Adrenal gland (tissue), 7 donors: Measurements from ENCODE around the genes SPDYE9 and FKBP6.

GRCh38 chr7:70497396-70497931, 634.5 kb upstream of the GALNT17 start:
- PRO-cap, 3 experiments, result no peak in any of the 3 experiments
- RAMPAGE, long total RNA, 4 experiments, result no peak in any of the 4 experiments
- RRBS, result no CpG with 5 or more reads among the region's 6 CpGs

DNA sequence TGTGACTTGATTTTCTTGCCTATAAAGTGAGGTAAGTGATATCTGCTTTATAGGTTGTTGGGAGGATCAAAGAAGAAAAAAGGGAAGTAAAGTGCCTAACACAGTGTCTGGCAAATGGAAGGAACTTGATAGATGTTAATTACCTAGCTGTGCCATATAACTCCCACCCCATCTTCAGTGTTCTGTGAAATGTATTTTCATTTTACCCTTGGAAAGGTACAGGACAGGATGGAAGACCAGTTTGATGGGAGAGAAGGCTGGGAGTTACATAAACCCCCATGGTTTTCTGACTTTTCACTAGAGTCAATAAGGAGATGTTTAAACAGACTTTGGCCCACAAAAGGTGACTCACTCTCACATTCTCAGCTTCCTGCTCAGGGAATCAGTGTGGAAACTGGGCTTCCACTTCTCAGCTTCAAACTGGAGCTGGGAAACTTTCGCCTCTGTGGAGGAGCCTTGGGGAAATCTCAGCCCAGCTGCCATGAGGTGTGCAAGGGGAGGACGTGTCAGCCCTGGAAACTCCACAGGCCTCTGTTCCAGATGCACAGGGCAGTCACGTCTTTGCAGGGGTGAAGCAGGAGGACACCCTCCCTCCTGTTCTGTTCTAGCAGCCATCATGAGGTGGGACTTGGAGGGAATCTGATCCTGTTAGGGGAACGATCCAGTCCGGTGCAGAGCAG, 560.5 kb upstream of the GALNT17 start:
- PRO-cap, 3 experiments, result no peak in any of the 3 experiments
- RAMPAGE, long total RNA, 4 experiments, result no peak in any of the 4 experiments
- RRBS, result no CpG with 5 or more reads among the region's 5 CpGs

GRCh38 chr7:70630683-70631357, 501.1 kb upstream of the GALNT17 start:
- PRO-cap, 3 experiments, result no peak in any of the 3 experiments
- RAMPAGE, long total RNA, 4 experiments, result no peak in any of the 4 experiments
- RRBS, result no CpG with 5 or more reads among the region's 25 CpGs

GRCh38 chr7:71394379-71394641, 262.4 kb downstream of the GALNT17 start:
- PRO-cap, 3 experiments, result no peak in any of the 3 experiments
- RAMPAGE, long total RNA, 4 experiments, result no peak in any of the 4 experiments
- RRBS, result no CpG with 5 or more reads among the region's 1 CpG

DNA sequence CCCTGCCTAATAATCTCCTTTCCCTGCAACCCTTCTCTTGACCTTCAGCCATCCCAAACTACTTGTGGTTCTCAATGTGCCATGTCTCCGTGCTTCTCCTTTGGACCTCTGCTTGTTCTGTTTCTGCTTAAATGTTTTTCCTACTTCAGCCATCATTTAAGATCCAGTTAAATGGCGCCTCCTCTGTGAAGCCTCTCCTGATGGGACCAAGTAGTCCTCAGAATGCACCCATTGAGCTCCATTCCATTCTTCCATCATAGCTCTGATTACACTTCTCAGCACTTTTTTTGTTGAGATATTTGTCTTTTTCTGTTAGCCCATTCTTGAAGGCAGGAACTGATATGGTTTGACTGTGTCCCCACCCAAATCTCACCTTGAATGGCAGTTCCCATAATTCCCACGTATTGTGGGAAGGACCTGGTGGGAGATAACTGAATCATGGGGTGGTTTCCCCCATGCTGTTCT, 198.9 kb upstream of the CALN1 start:
- PRO-cap, 3 experiments, result no peak in any of the 3 experiments
- RAMPAGE, long total RNA, 4 experiments, result no peak in any of the 4 experiments
- RRBS, result no CpG with 5 or more reads among the region's 3 CpGs

- PRO-cap, 3 experiments, result peak in 3 of 3 experiments; most common plus-strand start chr7:72879357 (in 3); most common minus-strand start chr7:72879276 (in 2)
- RAMPAGE, long total RNA, 4 experiments, result no peak in any of the 4 experiments
- RRBS, result no CpG with 5 or more reads among the region's 40 CpGs
Observed at GRCh38 chr7:72878923-72879547, 45.9 kb upstream of the POM121 start.

DNA sequence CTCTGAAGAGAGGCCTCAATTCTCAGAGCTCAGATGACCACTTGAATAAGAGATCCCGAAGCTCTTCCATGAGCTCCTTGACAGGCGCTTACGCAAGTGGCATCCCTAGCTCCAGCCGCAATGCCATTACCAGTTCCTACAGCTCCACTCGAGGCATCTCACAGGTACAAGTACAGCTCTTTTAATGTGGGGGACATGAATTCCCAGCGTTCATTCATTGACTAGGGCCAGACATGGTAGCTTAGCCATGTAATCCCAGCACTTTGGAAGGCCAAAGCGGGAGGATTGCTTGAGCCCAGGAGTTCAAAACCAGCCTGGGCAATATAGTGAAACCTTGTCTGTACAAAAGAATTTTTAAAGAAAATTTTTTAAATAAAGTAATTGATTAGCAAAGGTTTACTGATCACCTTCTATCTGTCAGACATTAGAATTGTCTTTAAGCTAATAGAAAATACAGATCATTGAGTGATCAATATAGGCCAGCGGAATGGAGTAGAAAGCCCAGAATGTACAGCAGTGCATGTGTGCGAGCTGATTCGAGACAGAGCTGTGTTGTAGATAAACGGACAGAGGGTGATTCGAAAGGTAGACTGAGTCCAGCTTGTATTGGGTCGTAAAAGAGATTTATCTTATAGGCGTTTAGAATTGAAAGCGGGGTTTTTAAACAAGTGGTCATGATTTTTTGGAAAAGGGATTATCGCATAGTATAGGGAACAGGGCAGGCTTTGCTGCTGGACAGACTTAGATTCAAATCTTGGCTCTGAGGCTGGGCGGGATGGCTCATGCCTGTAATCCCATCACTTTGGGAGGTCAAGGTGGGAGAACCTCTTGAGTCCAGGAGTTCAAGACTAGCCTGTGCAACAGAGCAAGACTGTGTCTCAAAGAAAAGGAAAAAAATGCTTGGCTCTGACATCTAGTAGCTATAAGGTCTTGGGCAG, 5.3 kb downstream of the POM121 start:
- PRO-cap, 3 experiments, result no peak in any of the 3 experiments
- RAMPAGE, long total RNA, 4 experiments, result start-site peak on the plus strand in 1 of 4 experiments, centred at position 78 of the sequence, 23 reads per replicate
- RRBS, result no CpG with 5 or more reads among the region's 17 CpGs

DNA sequence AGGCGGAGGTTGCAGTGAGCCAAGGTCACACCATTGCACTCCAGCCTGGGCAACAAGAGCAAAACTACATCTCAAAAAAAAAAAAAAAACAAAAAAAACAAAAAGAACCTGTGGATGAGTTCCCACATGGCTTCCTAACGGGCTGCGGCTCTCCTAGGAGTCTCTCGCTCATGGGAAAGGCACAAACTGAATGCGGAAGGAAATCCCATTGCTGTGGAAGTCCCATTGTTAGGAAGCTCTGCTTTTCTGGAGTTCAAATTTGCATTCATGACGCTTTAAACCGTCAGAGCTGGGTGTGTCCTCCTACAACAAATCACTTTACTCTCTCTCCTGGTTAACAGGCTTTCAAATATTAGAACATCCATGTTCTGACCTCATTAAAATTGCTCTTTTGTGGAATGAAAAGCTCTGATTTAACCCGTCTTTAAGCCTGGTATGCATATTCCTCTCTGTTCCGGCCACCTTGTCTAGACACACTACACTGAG, at the start of gene SPDYE9:
SPDYE9 (minus strand) TSS at position 230 of the 486 bp plus-strand sequence.
- PRO-cap, 3 experiments, result no peak in any of the 3 experiments
- RAMPAGE, long total RNA, 4 experiments, result no peak in any of the 4 experiments
- RRBS, result no CpG with 5 or more reads among the region's 9 CpGs

DNA sequence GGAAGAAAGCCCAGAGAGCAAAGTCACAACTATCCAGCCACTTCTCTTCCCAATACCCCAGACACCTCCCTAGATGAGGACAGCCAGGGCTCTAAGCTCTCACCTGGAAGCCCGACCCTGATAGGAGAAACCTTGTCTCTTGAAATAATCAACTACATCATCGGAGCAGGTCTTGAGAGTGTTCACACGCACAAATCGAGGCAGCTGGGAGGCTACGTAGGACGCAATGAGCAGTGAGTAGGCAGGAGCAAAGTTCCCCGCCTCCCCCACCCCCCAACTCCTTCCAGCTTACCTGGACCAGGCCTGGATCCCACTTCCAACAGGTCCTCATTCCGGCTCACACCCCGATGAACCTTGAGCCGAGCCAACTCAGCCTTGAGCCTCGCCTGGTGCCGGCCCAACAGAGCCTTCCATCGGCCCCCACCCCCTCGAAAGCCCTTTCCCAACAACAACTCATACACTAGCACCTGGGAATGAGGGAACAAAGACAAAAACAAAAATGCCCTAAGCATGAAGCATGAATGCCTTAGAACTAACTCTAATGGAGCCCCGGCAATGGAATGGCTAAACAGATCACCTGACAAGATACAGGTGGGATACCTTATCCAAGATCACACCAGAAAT, 1.2 kb downstream of the NSUN5 start:
- PRO-cap, 3 experiments, result no peak in any of the 3 experiments
- RAMPAGE, long total RNA, 4 experiments, result no peak in any of the 4 experiments
- RRBS, result 60% methylated on average over 5 of the region's 15 CpGs

DNA sequence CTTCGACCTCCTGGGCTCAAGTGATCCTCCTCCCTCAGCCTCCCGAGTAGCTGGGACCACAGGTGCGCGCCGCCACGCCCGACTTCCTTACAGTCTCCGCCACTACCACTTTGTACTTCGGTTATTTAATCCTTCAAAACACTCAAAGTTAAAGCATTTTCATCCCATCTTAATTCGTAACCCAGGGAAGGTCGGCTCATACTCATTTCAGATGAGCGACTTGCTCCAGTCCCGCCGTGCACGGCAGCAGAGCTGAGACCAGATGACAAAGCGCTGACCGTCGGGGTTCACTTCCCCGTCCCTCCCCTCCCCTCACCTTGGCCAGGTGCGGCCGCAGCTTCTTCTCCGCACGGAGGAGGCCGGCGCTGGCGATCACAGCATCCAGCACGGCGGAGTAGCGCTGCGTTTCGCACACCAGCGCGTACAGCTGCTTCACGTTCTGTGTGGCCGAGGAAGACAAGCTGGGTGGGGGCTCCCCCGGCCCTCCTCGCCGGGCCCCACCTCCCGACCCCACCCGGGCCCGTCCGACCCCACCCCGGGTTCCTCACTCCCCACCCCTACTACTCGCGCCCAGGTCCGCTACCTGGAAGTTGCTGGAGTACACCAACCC, 406 bp downstream of the NSUN5 start:
- PRO-cap, 3 experiments, result no peak in any of the 3 experiments
- RAMPAGE, long total RNA, 4 experiments, result no peak in any of the 4 experiments
- RRBS, result 4% methylated on average over 5 of the region's 46 CpGs

DNA sequence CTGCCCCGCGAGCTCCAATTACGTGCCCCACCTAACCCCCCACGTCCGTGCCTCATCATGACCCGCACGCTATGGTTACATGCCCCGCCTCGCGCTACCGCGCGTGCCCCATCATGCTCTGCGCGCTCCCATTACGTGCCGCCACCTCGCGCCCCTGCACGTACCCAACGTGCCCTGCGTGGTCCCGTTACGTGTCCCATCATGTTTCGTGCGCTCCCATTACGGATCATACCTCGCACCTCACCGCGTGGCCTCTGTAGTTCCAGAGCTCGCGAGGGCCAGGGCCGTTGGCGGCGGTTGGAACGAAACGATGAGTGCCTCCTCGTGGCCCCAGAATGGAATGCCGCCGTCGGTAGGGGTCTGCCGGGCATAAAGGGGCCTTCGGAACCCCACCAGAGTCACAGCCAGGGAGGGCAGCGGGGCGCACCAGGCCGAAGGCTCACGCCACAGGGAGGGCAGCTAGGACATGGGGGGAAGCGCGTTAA, at the start of gene FKBP6:
FKBP6 (plus strand) TSS at position 199 of the 485 bp plus-strand sequence.
- PRO-cap, 3 experiments, result no peak in any of the 3 experiments
- RAMPAGE, long total RNA, 4 experiments, result no peak in any of the 4 experiments
- RRBS, result no CpG with 5 or more reads among the region's 49 CpGs

- PRO-cap, 3 experiments, result no peak in any of the 3 experiments
- RAMPAGE, long total RNA, 4 experiments, result no peak in any of the 4 experiments
- RRBS, result no CpG with 5 or more reads among the region's 11 CpGs
Observed at GRCh38 chr7:73567413-73568423, 10.2 kb upstream of the BCL7B start.

DNA sequence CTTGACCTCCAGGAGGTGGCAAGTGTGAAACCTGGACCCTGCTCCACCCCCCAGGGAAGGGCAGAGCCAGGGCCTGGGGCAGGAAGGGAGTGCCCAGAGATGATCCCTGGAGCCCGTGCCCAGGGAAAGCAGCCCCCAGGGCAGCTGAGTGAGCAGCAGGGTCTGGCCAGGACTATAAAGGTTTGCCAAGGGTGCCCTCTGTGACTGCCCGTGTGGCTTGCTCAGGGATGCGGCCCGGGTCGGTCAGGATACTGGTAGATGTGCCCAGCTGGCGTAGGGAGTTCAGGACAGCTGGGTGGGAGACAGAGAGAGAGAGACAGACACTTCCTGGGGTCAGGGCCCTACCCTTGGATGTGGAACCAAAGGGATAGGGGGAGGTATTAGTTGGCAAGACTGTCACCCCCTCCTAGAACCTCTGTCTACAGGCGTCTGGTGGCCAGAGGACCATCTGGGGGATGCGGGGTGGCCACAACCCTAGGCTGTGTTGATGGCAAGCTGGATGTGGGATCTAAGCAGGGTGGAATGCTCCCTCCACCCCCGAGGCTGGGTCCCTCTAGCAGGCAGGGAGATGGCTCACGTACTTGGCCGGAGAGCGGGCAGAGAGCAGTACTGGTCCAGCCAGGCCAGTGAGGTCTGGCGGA, 15.4 kb upstream of the TBL2 start:
- PRO-cap, 3 experiments, result no peak in any of the 3 experiments
- RAMPAGE, long total RNA, 4 experiments, result no peak in any of the 4 experiments
- RRBS, result no CpG with 5 or more reads among the region's 13 CpGs

- PRO-cap, 3 experiments, result no peak in any of the 3 experiments
- RAMPAGE, long total RNA, 4 experiments, result no peak in any of the 4 experiments
- RRBS, result no CpG with 5 or more reads among the region's 13 CpGs
Observed at GRCh38 chr7:73680086-73681052, 2.9 kb downstream of the DNAJC30 start.

DNA sequence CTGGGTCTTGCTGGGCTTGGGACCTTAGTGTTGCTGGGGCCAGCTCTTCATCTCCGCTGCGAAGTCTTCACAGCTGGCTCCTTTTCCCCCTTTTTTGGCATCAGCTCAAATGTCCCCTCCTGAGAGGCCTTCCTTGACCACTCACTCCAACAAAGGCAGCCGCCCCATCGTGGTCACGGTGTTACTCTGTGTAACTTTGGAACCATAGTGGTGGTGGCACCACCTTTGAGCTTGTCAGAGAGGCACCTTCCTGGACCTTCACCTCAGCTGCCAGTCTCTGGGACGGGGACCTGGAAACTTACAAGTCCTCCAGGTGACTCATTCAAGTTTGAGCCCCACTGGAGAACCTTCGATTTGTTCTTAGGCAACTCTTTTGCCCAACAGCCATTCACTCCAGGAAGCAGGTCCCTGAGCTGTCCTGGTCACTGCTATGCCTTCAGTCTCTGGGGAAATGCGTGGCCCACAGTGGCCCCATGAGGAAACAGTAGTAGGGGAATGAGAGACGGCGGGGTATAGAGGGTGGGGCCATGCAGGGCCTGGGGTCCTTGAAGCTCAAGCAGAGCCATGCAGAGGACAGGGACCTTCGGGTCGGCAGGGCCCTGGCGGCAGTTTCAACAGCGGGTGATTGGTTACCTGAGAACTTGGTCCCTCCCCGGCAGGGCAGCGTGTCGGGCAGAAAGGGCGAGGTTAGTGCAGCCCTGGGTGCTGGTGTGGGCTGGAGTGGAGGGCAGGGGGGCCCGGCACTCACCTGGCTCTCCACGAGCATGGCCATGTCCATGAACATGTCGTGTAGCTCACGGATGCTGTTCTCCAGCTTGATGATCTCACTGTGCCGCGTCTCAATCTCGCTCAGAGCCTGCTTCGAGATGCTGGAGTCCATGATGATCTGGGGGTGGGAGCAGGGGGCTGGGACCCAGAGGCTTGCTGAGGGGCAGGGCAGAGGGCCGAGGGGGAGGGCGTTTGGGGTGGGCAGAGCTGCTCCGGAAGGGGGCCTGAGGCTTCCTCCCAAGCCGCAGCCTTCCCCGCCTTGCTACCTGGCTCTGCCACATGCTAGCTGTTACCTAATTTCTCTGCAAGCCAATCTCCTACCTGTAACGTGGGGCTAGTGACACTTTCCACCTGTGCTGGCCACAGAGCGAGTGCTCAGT, 17.0 kb downstream of the STX1A start:
- PRO-cap, 3 experiments, result no peak in any of the 3 experiments
- RAMPAGE, long total RNA, 4 experiments, result no peak in any of the 4 experiments
- RRBS, result 95% methylated on average over 5 of the region's 33 CpGs

GRCh38 chr7:73716745-73717786, 2.4 kb downstream of the STX1A start:
- PRO-cap, 3 experiments, result no peak in any of the 3 experiments
- RAMPAGE, long total RNA, 4 experiments, result no peak in any of the 4 experiments
- RRBS, result no CpG with 5 or more reads among the region's 15 CpGs

GRCh38 chr7:73740746-73741286, 2.2 kb upstream of the ABHD11 start:
- PRO-cap, 3 experiments, result no peak in any of the 3 experiments
- RAMPAGE, long total RNA, 4 experiments, result no peak in any of the 4 experiments
- RRBS, result no CpG with 5 or more reads among the region's 9 CpGs

- PRO-cap, 3 experiments, result no peak in any of the 3 experiments
- RAMPAGE, long total RNA, 4 experiments, result no peak in any of the 4 experiments
- RRBS, result no CpG with 5 or more reads among the region's 63 CpGs
Observed at GRCh38 chr7:73768302-73769493, 1.4 kb downstream of the CLDN3 start.

DNA sequence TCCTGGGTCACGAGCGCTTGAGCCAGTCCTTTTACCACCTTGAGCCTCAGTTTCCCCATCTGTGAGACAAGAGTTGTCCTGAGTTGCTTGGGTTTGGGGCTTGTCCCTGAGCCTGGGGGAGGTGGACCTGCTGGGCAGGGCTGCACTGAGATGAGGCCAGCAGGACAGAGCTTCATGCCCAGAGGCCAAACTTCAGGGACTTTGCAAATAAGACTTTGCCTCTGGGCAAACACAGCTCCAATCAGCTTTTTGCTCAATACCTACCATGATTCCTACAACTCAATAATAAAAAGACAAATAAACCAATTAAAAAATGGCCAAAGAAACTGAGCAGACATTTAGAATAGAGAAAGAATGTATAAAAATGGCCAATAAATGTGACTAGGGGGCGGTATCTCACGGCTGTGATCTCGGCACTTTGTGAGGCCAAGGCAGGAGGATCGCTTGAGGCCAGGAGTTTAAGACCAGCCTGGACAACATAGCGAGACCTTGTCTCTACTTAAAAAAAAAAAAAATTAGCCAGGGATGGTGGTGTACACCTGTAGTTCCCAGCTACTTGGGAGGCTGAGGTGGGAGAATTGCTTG, 4.3 kb upstream of the CLDN3 start:
- PRO-cap, 3 experiments, result no peak in any of the 3 experiments
- RAMPAGE, long total RNA, 4 experiments, result no peak in any of the 4 experiments
- RRBS, result no CpG with 5 or more reads among the region's 7 CpGs

- PRO-cap, 3 experiments, result no peak in any of the 3 experiments
- RAMPAGE, long total RNA, 4 experiments, result no peak in any of the 4 experiments
- RRBS, result no CpG with 5 or more reads among the region's 9 CpGs
Observed at GRCh38 chr7:73799249-73799986, 29.3 kb upstream of the CLDN3 start.